Parietal lobe (tissue), 2 donors: ENCODE results near the genes PON1 and PON3.

GRCh38 chr7:95027226-95027618 lies 119.8 kb downstream of the PPP1R9A start:
- RAMPAGE, long total RNA = no peak

DNA sequence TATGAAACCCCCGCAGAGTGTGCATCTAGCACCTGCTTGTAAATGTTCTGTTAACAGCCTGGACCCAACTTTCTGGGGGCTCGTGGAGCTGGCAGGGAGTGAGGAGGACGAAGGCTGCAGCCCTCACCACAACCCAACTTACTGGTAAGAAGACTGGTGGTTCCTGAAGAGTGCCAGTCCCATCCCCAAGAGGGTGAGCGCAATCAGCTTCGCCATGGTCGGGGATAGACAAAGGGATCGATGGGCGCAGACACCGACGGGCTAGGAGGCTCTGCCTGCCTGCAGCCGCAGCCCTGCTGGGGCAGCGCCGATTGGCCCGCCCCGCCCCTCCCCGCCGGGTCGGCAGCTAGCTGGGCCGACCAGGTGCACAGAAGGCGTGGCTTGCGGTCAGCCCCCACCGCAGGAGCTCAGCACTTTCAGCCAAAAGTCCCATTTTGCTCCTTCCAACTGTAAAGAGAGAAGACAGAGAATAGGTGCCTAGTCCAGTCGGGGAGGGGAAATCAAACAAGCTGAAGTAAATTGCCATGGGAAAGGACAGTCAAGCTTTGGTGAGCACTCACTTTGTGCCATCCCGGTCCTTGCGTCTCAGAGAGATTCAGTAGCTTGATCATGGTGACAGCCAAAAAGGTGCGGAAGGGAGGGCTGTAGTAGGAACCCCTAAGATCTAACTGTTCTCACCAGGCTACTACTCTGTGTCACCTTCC lies at the start of gene PON1:
TSS of gene PON1 (minus strand) at position 273 of the 704 bp plus-strand sequence.
- RAMPAGE, long total RNA = no peak

DNA sequence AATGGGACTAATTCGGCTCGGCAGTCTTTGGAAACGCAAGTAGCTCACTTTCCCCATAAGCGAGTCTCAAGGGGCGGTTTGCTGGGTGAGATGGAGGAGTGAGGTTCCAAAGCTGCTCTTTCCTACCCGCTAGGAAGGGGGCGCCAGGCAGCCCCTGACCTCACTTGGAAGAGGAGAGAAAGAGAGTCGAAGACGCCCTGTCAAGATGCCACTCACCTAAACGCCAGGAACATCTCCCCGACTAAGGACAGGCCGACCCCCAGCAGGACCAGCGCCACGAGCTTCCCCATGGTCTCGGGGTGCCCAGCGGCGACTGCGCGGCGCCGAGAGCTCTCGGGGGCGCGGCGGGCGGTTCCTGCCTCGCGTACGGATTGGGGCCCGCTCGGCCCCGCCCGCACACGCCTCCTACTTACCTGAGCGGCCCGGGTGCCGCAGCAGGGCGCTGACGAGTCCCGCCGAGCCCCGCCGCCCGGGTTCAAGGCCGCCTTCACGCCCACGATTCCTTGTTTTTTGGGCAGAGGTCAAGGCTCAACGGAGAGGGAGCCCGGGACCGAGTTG lies at the start of gene PON3:
TSS of gene PON3 (minus strand) at position 315 of the 558 bp plus-strand sequence.
- RAMPAGE, long total RNA = no peak

- RAMPAGE, long total RNA = no peak
Measured at GRCh38 chr7:95401456-95402035, 5.4 kb upstream of the PON3 start.

DNA sequence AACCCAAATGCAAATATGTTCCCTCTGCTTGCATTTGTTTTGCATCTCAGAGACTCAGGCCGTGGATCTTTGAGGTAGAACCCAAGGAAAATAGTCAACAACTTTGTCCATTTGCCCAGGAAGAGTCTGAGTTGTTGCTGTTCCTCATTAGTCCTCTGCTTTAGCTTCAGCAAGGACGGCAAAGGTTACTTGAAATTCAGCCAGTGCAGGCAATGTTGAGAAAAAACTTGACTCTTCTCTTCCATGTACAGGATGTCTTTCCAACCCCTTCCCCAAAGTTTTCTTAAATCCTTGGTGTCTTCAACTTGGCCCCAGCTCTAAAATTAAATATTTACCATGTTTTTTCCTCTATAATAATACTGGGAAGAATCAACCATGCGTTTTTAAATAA lies 45.7 kb downstream of the PDK4 start:
- RAMPAGE, long total RNA = no peak

GRCh38 chr7:95588257-95588797 lies 8.0 kb downstream of the PDK4 start:
- RAMPAGE, long total RNA = no peak

DNA sequence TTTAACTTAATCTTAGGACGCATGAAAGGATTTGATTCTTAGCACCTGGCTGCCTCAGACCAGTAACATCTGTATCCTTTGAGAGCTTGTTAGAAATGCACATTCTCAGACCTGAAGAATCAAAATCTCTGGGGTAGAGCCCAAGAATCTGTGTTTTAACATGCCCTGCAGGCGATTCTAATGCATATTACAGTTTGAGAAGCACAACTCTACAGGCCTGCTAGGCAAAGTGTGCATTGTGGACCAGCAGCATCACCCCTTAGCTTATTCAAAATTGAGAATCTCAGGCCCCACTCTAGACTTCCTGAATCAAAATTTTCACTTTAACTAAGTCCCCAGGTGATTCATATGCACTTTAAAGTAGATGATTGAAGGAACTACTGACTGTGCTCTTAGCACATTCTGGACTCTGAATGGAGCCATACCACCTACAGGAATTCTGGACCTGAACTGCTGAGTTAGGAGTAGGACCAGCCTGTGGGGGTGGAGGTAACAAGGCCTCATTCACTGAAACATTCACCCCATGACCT lies 7.5 kb downstream of the PDK4 start:
- RAMPAGE, long total RNA = no peak

GRCh38 chr7:95596632-95597382 lies 491 bp upstream of the PDK4 start:
- RAMPAGE, long total RNA = no peak

- RAMPAGE, long total RNA = no peak
Measured at GRCh38 chr7:95606045-95606277, 9.6 kb upstream of the PDK4 start.

- RAMPAGE, long total RNA = no peak
Measured at GRCh38 chr7:95607341-95608105, 11.2 kb upstream of the PDK4 start.

DNA sequence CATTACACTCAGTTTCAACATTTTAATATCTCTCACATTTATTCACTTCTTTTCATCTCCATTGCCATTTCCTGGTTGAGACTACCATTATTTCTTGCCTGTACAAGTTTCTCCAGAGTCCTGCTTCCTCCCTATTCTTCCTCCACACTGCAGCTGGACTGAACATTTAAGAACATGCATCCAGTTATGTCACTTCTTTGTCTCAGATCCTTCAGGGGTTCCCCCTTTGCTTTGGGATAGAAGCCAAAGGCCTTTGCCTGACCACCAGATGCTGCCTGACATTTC lies 84.8 kb upstream of the PDK4 start:
- RAMPAGE, long total RNA = no peak

DNA sequence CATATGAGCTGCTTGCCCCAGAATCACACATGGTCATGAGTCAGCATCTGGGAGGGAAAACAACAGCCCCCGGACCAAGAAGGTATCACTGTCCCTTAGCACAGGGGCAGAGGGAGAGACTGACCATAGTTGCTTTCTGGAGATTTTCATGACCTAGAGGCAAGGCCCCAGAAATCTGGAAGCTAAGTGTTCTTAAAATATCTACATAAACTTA lies 86.7 kb upstream of the PDK4 start:
- RAMPAGE, long total RNA = no peak

DNA sequence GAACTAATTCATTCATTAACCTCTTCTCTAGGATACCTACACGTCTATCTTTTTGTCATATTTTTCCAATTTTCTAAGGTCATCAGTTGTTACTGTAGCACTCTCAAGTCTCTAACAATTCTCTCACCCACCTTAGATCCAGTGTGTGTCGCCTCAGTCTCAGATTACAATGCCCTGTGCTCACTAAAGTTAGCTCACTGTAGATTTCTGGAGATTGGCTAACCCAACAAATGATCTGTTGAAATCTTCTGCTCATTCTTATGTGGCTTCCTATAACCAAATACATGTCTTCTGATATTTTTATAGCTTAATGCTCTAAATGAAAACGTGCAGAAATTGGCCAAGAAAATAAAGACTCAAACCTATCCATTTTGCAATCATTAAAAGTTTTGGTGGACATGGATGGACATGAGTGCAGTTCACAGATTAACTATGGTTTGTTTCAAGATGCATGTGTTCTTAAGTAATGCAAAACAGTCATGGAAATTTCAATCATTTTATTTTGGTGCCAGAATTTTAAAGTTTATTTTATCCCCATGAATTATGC lies 142.5 kb downstream of the SLC25A13 start:
- RAMPAGE, long total RNA = no peak

GRCh38 chr7:96221550-96222091 lies 100.3 kb downstream of the SLC25A13 start:
- RAMPAGE, long total RNA = no peak

DNA sequence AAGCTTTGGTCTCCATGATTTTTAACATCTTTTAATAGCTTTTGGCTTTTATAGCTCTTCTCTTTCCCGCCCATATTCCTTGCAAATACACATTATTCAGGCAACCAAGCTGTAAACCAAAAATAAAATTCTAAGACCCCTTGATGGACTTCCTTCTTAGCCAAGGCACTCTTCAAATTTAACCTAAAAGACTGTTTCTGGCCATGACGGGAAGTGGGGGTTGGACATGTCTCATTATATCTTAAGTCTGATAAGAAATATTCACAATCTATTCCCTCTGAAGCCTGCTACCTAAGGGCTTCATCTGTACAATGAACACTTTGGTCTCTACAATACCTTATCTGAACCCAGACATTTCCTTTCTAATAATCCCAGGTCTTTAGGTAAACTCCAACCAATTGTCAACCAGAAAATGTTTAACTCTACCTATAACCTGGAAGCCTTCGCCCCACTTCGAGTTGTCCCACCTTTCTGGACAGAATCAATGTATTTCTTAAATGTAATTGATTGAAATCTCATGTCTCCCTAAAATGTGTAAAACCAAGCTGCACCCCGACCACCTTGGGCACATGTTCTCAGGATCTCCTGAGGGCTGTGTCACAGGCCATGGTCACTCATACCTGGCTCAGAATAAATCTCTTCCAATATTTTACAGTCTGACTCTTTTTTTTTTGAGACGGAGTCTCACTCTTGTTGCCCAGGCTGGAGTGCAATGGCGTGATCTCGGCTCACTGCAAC lies 79.4 kb downstream of the SLC25A13 start:
- RAMPAGE, long total RNA = no peak

DNA sequence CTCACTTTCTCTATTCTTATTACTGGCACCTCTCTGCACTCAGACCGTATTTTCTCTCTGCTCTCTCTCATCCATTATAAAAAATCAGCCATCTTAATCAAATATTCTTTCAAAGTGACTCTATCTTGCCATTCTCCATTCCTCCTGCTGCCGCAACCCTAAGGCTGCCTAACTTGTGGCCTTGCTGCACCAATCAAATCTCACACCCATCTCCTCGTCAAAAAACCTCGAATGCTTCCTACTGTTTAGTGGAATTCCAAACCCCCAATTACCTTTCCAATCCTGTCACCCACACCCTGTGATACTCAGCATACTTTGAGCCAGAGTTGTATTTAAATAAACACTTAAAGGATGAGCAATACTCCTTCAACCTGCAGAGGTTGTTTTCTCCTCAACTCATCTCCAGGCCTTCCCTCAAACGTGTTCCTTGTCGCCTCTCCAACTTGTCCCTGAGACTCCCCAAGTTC lies 36.8 kb downstream of the SLC25A13 start:
- RAMPAGE, long total RNA = no peak

GRCh38 chr7:97118349-97119278 lies 1.1 kb downstream of the SDHAF3 start:
- RAMPAGE, long total RNA = no peak

GRCh38 chr7:97613350-97614099 lies 118.4 kb upstream of the TAC1 start:
- RAMPAGE, long total RNA = no peak

GRCh38 chr7:98116959-98117500 lies 10.4 kb downstream of the LMTK2 start:
- RAMPAGE, long total RNA = no peak

DNA sequence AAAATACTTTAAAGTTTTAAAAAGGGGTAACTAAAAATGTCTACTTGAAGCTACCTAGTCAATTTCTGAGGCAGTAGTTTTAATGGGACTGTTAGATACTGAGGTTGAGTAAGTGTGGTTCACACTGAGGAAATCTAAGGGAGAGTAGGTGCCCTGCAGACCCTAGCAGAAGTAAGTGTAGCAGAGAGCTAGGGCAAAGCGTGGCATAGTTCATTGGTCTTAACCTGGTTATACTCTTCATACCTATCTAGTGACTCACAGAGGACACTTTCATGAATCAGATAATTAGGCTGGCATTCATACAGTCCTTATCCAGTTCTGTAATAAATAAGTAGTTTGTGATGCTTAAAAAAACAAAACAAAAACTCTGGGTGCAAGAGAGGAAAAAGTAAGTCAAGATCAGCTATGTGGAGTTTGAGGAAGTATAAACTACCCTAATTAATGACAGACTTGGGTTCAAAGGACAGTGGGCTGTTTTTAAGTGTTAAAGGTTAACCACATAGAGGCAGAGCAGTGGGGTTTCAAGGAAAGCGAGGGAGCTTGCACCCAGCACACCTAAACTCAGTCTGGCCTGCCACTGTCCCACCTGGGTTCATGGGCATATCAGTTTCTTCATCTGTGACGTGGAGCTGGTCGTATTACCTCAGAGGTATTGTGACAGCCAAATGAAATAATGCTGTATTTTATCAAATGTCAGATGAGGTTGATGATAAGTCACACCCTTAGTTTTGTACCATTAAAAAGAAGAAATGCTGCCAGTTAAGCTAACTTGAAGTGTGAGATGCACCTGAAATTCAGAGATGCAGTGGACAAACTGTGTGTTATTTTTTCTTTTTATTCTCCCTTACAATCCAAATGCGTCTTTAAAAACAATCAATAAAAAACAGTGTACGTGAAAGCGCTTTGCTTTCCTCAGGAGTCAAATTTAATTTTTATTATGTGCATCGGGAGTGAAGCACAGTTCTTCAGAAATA lies 27.2 kb downstream of the LMTK2 start:
- RAMPAGE, long total RNA = no peak